Kidney (tissue), 2 donors: ENCODE measurements around a stretch of chr21.

DNA sequence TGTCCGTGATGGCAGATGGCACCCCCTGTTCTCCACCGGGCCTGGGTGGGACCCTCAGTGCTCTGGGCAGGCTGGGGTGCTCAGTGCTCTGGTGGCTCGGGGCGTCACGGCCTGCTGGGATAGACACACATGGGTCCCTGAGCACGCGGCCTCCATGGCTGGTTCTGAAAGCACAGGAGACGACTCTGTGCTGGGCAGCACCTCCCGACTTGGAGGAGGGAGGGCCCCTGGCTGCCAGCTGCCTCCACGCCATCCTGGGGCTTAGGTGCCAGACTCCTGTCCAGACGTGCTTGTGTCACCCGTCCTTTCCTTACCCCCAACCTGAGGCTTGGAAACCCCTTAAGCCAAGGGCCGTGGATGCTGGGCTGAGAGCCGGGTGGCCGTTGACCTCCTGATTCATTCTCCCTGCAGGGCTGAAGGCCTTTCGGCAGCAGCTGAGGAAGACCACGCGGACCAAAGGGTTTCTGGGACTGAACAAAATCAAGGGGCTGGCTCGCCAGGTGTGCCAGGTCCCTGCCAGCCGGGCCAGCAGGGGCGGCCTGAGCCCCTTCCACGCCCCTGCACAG lies 4401.2 kb upstream of the TPTE start:
- PRO-cap = no peak
- RRBS = no CpG with 5 or more reads among the region's 22 CpGs

DNA sequence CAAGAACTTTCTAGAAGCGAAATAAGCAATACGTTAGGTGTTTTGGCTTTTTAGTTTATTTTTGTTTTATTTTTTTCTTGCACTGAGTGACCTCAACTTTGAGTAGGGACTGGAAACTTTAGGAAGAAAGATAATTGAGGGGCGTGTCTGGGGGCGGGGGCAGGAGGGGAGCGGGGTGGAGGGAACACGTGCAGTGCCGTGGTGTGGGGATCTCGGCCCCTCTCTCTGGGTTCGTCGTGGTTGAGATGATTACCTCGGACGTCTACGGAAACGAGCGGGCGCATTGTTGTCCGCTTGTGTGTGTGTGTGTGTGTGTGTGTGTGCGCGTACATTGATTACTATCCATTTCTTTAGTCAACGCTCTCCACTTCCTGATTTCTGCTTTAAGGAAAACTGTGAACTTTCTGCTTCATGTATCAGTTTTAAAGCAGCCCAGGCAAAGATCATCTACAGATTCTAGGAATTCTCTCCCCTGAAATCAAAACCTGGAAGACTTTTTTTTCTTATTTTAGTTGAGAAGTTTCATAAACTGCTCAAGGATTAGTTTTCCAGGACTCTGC lies 4399.7 kb upstream of the TPTE start:
- PRO-cap = no peak
- RRBS = no CpG with 5 or more reads among the region's 20 CpGs

- PRO-cap = no peak
- RRBS = no CpG with 5 or more reads among the region's 7 CpGs
These were observed 4149.6 kb upstream of the TPTE start for GRCh38 chr21:6371811-6372114.

GRCh38 chr21:8214453-8215008 lies 2306.9 kb upstream of the TPTE start:
- PRO-cap = no peak
- RRBS = no CpG with 5 or more reads among the region's 90 CpGs

- PRO-cap = no peak
- RRBS = no CpG with 5 or more reads among the region's 86 CpGs
These were observed 2266.3 kb upstream of the TPTE start for GRCh38 chr21:8254837-8255784.

- PRO-cap = no peak
- RRBS = no CpG with 5 or more reads among the region's 33 CpGs
These were observed 1762.4 kb upstream of the TPTE start for GRCh38 chr21:8758761-8759520.

DNA sequence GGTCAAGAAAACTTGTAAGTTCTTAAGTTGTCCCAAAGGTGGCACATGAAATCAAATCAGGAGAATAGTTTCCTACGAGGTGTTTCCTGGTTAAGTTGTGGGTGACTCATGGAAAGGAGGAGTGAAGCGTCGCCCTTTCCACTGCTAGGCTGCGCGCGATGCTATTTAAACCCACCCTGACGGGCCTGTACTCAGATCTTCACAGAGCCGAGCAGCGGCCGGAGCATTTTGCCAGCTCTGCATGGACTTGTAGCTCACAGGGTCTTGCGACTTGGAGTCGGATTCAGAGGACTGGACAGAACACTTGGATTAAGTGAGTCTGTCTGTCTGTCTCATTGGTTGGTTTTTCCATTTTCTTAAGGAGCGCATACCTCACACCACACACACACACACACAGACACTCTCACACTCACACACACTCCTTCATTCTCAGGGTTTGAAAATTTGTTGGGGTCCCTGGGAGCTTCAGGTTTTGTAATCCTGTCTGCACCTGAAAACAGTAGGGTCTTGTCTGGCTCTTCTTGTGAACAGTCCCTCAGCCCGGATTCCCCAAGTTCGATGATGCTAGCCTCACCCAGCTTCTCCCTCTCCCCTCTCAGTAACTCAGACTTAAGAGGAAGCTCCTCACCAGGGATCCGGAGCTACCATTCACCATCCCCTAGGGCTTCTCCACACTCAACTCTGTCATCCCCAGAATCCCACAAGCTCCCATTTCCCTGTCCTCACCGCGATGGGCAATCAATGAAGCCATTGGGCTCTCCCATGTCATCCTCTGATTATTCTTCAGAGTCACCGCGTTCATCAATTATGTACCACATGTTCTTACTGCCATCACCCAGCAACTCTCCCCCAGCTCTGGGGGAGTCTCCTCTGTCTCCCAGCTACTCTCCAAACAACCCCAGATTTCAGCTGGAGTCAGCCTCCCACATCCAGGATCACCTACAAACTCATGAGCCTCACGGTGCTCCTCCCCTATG lies 1531.0 kb upstream of the TPTE start:
- PRO-cap = no peak
- RRBS = 77% methylated on average over 3 of the region's 21 CpGs

GRCh38 chr21:9037941-9038376 lies 1483.4 kb upstream of the TPTE start:
- PRO-cap = no peak
- RRBS = no CpG with 5 or more reads among the region's 22 CpGs

- PRO-cap = no peak
- RRBS = 46% methylated on average over 12 of the region's 56 CpGs
These were observed 1478.4 kb upstream of the TPTE start for GRCh38 chr21:9042836-9043559.

DNA sequence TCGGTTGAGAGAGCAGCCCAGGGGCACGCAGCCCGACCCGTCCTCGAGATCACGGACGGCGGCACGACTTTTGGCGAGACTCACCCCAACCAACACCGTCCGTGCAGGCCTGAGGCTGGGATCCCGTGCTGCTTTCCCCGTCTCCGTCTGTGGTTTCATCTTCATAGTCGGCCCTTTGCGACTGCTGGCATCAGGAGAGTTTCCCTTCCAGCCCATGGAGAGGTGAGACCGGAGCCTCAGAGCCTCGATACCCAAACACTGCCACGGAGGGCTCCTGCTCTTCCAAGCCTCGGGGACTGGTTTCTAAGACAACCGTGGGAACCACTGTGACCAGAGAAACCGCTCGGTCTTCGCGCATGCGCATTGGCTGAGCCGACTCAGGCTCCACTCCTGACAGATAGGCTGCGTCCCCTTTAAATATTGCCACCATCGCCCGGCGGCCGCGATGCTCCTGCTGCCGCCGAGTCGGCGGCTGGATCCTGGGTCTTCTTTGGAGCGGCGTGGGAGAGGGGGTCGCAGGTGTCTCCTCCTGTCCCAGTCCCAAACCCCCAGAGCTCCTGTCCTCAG lies 683.6 kb upstream of the TPTE start:
- PRO-cap = no peak
- RRBS = no CpG with 5 or more reads among the region's 41 CpGs

- PRO-cap = no peak
- RRBS = no CpG with 5 or more reads among the region's 19 CpGs
These were observed 65.4 kb downstream of the RBM11 start for GRCh38 chr21:14281060-14282016.

DNA sequence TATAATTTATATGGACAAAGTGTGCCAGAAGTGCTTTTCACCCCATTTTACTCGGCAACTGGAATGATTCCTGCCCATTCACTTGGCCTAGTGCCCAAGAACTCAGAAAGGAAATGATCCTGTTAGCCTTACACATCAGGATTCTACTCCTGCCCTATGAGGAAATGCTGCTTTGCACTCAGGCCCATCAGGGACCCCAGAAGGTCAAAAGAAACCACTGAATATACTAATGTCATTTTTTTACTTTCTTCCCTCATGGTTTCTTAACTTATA lies 65.5 kb downstream of the SAMSN1 start:
- PRO-cap = no peak
- RRBS = no CpG with 5 or more reads among the region's 1 CpG

- PRO-cap = no peak
- RRBS = no CpG with 5 or more reads among the region's 8 CpGs
These were observed 8.9 kb downstream of the SAMSN1 start for GRCh38 chr21:14536992-14537747.

DNA sequence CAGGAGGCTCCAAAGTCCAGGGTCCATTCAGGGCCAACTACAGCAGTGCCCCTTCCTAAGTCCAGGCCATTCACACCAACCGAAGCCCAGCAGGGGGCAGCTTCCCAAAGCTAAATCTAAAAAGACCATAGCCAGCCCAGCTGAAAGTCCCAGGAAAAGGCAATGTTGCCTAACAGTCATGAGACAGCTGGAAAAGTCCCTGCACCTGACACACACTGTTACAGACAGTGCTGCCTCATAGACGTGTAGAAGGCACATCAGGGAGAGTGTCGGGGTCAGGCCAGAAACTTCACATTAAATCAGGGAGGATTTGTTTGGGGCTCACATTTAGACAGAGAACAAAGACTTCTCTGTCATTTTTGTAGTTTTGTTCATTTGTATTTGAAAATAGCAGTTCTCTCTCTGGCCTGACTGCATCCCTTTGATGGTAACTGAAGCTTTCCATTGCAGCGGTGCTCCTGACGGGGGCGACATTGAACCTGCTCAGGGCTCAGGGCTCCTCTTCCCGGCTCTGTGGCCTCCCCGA lies 200.4 kb downstream of the NRIP1 start:
- PRO-cap = no peak
- RRBS = no CpG with 5 or more reads among the region's 8 CpGs

DNA sequence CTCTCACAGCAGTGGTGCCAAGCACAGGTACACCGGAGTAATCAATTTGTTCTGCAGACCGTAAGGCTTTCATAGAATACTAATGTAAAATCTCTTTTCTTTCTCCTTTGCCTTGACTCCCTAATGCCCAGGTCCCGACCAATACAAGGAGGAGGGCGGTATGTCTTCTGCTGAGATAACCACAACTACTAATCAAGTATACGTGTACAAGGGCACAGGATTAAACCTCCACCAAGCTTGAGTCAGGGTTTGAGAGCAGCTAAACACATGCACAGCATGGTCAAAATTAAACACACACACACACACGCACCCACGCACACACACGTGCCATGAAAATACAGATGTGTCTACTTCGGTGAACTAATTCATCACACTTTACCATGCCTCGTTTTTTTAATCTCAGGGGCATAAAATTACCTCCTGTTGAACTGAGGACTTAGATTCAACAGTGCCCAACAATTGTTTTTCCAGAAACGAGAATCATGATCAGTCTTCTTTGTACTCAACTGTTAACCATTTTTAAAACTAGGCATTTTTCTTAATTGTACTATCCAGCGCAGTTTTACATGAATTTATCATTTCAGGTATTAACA lies 62.5 kb downstream of the NRIP1 start:
- PRO-cap = no peak
- RRBS = no CpG with 5 or more reads among the region's 12 CpGs

DNA sequence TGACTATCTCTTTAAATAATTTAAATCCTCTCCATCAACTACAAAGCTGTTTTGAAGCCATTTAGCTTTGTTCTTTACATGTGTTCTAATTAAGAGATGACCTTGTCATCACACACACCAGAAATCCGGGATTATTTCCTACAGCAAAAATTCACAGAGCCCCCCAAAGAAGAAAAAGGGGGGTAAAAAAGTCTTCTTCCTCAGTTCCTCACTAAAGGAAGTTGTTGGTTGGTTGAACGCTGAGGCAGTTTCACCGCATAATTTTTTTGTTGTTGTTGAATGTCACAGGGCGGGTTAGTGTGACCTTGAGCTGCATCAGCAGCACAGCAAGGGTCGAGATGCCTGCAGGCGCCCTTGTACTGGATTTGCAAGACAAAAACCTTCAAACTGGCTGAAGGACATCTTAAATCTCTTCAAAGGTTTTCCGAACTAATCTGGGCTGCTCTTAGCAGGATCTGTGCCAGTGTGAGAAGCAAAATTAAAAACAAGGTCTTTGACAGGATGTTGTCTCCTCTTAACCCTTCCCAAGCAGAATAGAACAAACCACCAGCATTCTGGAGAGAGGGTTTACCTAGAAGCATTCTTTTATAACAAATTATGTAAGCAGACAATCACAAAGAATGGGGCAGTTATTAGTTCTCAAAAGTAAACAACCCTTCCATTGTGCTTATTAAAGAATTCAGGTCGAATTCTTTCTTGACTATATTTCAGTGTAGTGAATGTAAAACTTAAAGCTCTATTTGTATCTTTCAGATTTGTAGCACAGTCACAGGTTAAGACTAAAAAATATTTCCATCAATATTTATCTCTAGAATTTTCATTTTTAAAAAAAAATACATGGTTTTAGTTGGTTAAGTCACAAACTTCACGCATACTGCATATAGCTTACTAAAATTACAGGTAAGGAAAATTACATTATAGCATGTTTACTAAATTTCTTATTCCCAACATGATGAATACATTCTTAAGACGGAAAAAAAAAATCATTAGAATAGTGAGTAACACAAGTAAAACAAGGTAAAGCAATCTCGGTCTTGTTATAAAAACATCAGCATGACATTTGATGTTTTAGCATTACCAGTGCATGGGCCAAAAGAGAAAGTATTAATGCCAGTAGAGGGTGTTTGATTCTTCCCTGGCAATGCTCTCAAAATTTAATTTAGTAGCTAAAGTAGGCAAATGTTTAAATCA lies 59.2 kb downstream of the NRIP1 start:
- PRO-cap = no peak
- RRBS = no CpG with 5 or more reads among the region's 11 CpGs

DNA sequence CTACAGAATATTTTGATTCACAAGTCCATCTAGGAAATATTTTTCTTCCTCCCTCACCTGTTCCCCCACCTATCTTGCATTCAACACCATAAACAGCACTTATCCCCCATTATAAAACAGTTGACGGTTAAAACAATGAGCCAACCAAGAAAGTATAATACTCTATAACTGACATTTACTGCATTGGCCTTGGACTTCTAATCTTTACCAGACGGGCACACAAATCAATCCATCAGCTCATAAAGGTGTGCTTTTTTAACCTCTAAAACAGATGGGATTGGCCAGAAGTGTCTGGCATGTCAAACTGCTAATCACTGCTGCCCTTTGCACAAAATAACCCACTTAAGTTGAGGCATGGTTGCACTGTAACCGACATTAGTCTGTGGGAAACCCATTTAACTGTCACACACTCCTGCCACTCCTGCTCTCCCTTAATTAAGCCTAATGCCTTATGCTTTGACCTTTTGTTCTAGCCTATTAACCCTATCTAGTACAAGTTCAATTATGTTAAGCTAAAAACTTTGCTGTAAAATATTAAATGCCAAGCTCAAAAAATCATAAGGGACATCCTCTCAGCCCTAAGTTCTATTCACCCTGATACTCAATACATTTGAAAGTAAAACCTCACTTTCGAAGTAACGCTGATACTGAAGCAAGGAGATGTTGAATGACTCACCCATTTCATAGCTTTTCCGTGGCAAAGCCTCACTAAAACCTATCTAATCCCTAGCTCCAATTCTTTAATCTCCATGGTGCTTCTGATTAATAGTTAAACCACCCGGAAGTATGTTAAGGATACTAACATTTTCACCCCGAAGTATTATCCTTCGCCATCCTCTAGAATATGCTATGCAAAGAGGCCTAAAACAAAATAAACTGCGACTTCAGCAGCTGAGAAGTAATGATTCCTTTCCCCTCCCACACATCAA lies 13.0 kb downstream of the NRIP1 start:
- PRO-cap = no peak
- RRBS = no CpG with 5 or more reads among the region's 10 CpGs

GRCh38 chr21:15134752-15135279 lies 70.0 kb upstream of the NRIP1 start:
- PRO-cap = no peak
- RRBS = no CpG with 5 or more reads among the region's 5 CpGs

DNA sequence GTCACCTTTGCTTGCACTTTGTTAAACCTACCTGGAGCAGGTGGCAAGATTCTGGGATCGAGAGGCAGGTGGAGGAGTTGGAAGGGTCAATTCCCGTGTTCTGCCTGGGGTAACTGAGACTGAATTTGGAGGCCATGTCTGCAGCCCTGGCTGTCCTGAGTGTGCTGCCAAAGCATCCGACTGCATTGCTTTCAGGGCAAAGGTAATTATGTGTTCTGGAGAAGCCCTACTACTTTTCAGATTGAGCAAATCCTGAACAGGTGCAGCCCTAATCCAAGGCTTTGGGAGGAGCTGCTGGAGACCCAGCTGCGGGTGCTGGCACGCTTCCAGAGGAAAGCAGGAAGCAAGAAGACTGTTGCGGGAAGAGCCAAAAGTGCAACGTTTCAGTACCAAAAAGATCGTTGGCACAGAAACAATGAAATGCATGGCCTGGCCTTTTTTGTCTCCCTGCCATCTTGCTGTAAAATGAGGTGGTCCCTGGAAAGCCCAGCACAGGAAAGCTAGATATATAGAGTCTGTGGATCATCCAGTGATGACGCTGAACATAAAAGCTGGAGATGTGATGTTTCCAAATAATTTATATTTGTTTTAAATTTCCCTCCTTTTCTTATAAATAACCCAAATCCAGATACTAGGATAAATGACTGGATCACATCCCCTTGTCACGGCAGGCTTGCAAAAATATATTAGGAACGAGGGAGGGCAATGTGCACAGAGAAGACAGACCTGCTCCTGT lies 73.8 kb upstream of the NRIP1 start:
- PRO-cap = no peak
- RRBS = no CpG with 5 or more reads among the region's 11 CpGs

GRCh38 chr21:15444117-15444867 lies 285.5 kb upstream of the USP25 start:
- PRO-cap = no peak
- RRBS = no CpG with 5 or more reads among the region's 6 CpGs